Kidney (tissue), 2 donors: ENCODE results near the genes NET1 and GDI2.

DNA sequence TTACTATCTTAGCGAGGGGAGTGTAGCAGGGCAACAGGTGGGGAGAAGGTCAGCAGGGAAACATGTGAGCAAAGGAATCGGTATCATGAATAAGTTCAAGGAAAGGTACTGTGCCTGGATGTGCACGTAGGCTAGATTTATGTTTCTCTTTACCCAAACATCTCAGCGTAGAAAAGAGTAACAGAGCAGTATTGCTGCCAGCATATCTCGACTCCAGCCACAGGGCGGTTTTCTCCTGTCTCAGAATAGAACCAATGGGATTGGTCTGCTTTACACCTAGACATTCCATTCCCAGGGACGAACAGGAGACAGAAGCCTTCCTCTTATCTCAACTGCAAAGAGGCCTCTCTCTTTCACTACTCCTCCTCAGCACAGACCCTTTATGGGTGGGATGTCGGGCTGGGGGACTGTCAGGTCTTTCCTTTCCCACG, 60.1 kb upstream of the AKR1C1 start:
- PRO-cap: no peak
- RRBS: no CpG with 5 or more reads among the region's 9 CpGs

GRCh38 chr10:4914133-4914899, 48.9 kb upstream of the AKR1C1 start:
- PRO-cap: no peak
- RRBS: no CpG with 5 or more reads among the region's 6 CpGs

- PRO-cap: no peak
- RRBS: no CpG with 5 or more reads among the region's 1 CpG
Measured at GRCh38 chr10:5022956-5023551, 19.4 kb upstream of the AKR1C2 start.

- PRO-cap: no peak
- RRBS: no CpG with 5 or more reads among the region's 5 CpGs
Measured at GRCh38 chr10:5093048-5093434, 1.2 kb upstream of the AKR1C3 start.

DNA sequence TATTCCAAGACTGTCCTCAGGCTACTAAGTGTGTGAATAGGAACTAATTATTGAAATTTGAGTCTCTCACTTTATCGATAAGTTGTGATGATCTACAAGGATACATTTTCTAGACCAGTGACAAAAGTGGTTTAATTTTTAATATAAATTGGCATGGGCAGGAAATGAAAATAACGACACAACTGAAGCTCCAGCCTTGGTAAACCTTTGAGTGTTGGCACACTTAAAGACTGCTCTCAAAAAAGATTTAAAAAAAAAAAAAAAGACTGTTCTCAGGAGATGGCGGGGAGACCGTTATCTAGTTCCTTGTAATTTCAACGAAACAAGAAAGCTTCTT, 988 bp downstream of the AKR1C3 start:
- PRO-cap: no peak
- RRBS: no CpG with 5 or more reads among the region's 5 CpGs

- PRO-cap: no peak
- RRBS: no CpG with 5 or more reads among the region's 3 CpGs
Measured at GRCh38 chr10:5403532-5403789, 1.2 kb downstream of the TUBAL3 start.

DNA sequence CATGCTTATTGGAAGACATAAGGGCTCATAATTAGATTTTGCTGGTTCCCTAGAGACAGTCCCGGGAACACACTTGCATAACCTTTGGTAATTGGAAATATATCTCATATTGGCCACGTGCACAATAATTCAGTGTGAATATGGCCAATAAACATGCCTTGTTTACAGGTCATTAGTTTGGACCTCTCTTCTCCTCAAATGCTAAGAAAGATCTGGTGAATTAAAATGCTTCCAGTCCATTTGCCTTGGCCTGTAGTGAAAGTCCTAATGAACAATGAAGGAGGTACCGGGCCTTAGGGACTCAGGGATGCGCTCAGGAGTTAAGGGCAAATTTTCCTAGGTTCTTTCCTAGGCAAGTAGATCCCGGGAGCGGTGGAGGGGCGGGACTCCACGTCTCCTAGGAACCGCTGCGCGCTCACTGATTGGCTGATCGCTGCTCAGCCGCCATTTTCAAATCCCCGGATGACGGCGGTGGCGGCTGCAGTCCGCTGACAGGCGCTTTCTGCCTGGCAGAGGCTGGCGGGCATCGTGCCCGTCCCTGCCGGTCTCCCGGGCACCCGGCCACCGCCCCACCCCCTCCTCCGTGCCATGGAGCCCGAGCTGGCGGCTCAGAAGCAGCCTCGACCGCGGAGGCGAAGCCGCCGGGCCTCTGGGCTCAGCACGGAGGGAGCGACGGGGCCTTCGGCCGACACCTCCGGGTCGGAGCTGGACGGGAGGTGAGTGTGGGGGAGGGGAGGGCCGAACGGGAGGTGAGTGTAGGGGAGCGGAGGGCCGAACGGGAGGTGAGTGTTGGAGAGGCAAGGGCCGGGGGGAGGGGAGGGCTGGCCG, at the start of gene NET1:
NET1 (plus strand) TSS at position 453 of the 828 bp plus-strand sequence.
- PRO-cap: unidirectional peak, plus-strand start at position 453 of the sequence
- RRBS: 1% methylated on average over 37 of the region's 50 CpGs

DNA sequence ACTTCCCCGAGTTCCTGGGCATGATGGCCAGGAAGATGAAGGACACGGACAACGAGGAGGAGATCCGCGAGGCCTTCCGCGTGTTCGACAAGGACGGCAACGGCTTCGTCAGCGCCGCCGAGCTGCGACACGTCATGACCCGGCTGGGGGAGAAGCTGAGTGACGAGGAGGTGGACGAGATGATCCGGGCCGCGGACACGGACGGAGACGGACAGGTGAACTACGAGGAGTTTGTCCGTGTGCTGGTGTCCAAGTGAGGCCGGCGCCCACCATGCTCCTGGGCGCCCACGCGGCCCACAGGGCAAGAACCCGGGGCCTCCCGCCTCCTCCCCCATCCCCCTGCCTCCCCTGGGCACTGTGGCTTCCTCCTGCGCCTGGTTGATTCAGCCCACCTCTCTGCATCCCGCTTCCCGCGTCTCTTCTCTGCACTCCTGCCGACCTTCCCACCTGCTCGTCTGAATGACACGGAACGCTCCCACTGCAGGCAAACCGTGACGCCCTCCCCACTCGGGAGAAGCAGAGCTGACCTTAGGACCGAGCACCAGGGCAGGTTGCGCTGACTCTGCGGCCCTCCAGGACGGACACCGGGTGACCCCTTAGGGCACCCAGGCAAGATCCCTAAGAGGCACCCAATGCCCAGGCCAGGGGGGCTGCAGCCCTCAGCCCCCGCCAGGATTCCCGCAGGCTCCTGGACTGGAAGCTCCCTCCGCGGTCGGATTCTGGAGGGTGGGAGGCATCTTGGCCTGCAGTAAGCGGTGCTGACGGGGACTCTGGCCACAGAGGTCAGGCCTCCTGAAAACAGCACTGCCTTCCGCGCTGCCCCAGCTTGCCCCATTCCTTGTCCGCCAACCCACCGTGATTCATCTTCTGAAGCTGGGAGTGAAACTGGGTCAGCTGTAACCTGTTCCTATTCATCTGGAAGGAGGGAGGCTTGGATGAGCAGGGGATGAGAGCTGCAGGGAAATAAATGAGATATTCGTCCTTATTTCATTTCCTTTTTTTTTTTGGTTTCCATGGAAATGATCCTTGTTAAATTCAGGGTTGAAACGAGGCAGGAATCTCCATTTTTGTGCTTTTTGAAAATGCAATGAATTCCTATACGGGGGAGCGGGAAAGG, 876 bp downstream of the CALML3 start:
- PRO-cap: no peak
- RRBS: 84% methylated on average over 17 of the region's 65 CpGs

- PRO-cap: no peak
- RRBS: 100% methylated on average over 1 of the region's 10 CpGs
Measured at GRCh38 chr10:5549575-5550116, 24.9 kb downstream of the CALML3 start.

DNA sequence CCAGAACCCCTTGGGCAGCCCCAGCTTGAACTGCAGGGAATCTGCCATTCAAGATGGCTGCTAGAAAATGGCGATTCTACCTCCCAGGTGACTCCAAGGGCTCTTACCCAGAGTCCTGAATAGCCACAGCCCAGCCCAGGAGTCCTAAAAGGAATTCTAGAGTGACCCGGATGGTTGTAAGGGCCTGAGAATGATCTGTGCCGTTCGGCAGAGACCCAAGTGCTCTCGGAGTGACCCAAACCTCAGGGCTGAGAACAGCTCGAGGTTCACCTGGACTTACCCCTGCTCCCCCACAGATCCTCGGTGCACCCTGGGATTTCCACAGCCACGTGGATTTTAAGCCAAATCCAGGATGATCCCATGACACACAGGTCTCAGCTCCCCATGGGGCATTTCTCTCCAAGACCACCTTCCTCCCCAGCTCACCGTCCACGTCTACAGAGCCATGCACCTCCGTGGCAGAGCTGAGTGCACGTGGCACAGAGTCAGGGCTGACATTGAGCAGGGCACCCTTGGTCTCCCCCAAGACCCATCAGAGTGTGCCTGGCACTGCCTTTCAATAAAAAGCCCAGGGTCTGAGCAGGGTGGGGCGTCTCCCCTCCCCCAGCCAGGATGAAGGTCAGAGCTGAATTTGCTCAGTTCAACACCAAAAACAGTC, 29.2 kb downstream of the CALML3 start:
- PRO-cap: no peak
- RRBS: no CpG with 5 or more reads among the region's 13 CpGs

DNA sequence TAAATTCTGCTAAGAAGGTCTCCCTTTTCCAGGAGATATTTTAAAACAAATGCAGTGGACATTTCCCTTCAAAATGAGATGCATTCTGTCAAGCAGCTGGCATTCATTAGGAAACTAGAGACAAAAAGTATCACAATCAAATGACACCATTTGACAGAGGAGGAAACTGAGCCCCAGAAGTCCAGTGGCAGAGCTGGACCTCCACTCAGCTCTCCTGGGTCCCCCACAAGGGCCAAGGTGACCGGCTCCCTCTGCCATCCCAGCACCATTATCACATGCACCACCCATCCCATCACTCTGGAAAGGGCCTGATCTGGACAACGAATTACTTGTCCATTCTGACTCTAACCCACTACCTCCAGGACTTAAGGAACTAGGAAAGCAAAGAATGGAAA, 57.3 kb downstream of the ASB13 start:
- PRO-cap: no peak
- RRBS: no CpG with 5 or more reads among the region's 2 CpGs

GRCh38 chr10:5650971-5651517, 15.4 kb downstream of the ASB13 start:
- PRO-cap: no peak
- RRBS: no CpG with 5 or more reads among the region's 18 CpGs

GRCh38 chr10:5785088-5785362, 28.2 kb downstream of the GDI2 start:
- PRO-cap: no peak
- RRBS: no CpG with 5 or more reads among the region's 2 CpGs

DNA sequence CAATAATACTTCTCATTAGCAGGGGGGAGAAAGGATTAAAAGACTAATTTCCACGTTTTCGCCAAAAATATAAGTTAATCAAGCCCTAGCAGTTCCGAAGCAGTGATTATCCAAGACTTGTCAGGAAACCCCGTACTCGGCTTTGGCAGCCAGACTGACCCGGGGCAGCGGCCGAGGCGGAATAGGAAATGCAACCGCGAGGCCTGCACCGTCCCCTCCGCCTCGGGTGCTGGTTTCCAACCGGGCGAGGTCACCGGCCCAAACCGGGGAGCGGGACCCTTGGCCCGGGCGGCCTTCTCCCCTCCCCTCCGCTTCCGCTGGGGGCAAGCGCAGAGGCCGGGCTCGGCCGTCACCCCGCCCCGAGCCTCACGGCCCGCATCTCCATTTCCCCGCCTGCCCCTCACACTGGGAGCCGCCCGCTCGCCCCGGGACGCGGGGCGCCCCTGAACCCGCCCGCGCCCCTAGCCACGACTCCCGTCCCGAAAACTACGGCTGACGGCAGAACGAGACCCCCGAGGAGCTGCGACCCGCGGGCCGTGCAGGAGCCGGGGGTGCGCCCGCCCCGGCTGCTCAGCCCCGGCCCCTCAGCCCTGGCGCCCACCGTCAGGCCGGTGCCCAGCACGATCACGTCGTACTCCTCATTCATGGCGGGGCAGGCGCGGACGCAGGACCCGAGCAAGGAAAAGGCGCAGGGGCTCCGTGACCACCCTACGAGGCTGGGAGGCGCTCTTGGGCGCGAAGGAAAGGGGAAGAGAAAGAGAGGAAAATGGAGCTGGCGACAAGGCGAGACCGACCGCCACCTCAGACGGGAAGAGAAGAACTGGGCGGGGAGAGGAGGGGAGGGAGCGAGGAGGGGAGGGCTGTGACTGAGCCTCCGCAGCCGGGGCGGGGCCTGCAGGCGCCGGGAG, at the start of gene GDI2:
GDI2 (minus strand) TSS at position 822 of the 908 bp plus-strand sequence.
- PRO-cap: bidirectional peak, plus-strand start at position 152 of the sequence, minus-strand start at position 119 of the sequence; bidirectional peak, plus-strand start at position 405 of the sequence, minus-strand start at position 377 of the sequence; unidirectional peak, minus-strand start at position 628 of the sequence; bidirectional peak, plus-strand start outside the sequence, minus-strand start at position 814 of the sequence
- RRBS: 1% methylated on average over 35 of the region's 87 CpGs

DNA sequence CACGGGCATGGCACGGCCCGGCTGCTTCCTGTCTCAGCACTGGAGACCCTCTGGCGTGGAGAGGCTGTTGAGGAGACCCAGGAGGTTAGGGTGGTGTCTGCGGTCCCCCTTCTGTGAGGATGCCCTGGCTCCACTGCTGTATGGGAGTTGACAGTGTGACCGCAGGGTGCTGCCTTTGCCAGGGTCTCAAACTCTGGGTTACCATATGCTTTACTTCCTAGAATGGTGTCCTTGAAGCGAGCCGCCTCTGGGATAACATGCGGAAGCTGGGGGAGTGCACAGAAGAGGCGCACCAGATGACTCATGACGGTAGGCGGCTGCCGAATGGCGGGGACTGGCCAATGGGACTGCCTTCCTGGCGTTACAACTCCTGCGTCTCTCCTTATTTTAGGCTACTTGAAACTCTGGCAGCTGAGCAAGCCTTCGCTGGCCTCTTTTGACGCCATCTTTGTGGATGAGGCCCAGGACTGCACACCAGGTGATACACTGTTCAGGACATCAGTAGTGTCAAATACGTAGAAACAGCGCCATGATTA, 27.2 kb downstream of the FBH1 start:
- PRO-cap: no peak
- RRBS: no CpG with 5 or more reads among the region's 20 CpGs

DNA sequence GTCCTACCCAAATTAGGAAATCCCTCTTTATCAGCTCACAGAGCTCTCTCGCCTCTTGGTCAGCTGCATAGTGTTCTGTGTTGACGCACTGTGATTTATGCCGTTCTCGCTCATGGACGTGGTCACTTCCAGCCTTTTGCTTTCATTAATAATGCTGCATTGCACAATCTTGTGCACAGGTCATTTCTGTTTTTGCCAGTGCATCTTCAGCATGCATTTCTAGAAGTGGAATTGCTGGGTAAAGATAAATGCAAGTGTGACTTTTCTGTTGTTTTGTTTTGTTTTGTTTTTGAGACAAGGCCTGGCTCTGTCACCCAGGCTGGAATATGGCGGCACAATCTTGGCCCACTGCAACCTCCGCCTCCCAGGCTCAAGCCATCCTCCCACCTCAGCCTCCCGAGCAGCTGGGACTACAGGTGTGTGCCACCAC, 42.4 kb downstream of the FBH1 start:
- PRO-cap: no peak
- RRBS: no CpG with 5 or more reads among the region's 8 CpGs

- PRO-cap: no peak
- RRBS: no CpG with 5 or more reads among the region's 10 CpGs
Measured at GRCh38 chr10:5978526-5979051, 1.2 kb upstream of the IL15RA start.

DNA sequence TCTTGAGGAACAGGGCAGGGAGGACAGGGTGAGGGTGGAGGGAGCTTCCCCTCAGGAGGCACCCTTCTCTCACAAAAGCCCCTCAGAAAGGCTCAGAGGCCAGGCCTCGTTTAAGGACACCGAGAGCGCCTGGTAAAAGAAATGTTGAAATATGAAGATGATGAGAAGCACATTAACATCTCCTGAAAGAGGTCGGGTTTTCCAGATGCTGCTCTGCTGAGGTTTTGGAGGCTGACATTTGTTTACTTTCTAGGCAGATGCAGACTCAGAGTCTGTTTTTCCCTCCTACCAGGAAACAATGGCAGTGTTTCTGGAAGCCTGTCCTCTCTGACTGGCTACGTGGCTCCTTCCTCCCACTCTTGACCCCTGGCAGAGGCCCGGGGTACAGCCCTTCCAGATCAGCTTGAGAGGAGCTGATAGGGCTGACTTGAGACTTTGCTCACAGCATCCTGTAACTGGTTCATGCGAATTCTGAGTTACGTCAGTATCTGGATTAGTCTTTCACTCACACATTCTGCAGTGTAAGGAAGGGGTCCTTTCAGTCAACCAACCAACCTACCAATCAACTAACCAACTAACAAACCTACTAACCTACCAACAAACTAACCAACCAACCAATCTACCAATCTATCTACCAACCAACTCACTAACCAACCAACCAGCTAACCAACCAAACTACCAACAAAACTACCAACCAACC, 41.1 kb upstream of the IL15RA start:
- PRO-cap: no peak
- RRBS: no CpG with 5 or more reads among the region's 8 CpGs

- PRO-cap: no peak
- RRBS: no CpG with 5 or more reads among the region's 9 CpGs
Measured at GRCh38 chr10:6090269-6090984, 1.6 kb downstream of the RBM17 start.

DNA sequence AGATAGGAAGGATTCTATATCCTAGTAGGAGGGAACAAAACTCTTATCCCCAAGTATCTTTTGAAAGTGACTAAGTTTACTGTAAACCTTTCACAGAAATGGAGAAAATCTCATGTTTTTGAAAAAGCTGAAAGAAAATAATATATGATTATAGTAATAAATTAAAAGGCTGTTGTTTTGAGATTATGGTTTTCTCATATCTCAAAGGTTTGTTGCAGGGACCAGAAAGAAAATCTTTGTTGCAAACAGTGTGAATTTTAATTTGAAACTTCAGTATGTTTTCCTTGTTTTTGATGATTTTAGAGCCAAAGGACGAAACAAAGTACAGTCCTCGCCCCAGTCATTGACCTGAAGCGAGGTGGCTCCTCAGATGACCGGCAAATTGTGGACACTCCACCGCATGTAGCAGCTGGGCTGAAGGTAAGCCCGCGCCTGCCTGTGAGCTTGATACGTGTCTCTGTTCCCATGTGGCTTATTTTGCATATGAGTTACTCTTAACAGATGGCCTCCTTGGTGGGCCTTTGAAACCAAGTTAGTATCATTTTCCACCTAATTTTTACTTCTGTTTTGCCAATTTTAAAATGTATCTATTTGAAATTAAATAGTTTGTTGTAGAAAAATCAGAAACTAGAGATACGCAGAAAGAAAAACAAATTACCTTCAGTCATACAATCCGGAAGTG, 12.3 kb downstream of the RBM17 start:
- PRO-cap: no peak
- RRBS: no CpG with 5 or more reads among the region's 10 CpGs